HTR-8/SVneo (cell line): ENCODE data around the gene LONP2.

- RRBS: no CpG with 5 or more reads among the region's 1 CpG
These were observed 78.7 kb downstream of the ZNF267 start for GRCh38 chr16:31952370-31952569.

- RRBS: 78% methylated on average over 14 of the region's 52 CpGs
These were observed 247.6 kb downstream of the TP53TG3F start for GRCh38 chr16:33706909-33707570.

GRCh38 chr16:34050119-34050318 is 590.6 kb downstream of the TP53TG3F start:
- RRBS: no CpG with 5 or more reads among the region's 27 CpGs

DNA sequence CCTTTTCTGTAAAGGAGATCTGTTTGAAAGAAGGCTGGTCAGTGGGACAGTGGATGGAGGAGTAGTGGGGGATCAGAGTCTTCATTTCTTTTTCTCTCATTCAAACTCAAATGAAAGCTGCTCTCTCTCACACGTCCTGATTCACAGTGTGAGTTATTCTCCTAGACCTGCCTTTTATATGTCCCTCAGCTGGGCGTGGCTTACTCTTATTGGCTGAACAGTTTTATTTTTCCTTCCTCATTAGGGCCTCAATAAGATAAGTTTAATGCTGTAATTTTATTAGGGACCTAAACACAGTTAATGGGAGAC is 1925.5 kb downstream of the TP53TG3F start:
- RRBS: no CpG with 5 or more reads among the region's 2 CpGs

- RRBS: 91% methylated on average over 3 of the region's 15 CpGs
These were observed 16.0 kb downstream of the MYLK3 start for GRCh38 chr16:46732112-46732597.

- RRBS: no CpG with 5 or more reads among the region's 12 CpGs
These were observed 1.3 kb downstream of the MYLK3 start for GRCh38 chr16:46746654-46747349.

DNA sequence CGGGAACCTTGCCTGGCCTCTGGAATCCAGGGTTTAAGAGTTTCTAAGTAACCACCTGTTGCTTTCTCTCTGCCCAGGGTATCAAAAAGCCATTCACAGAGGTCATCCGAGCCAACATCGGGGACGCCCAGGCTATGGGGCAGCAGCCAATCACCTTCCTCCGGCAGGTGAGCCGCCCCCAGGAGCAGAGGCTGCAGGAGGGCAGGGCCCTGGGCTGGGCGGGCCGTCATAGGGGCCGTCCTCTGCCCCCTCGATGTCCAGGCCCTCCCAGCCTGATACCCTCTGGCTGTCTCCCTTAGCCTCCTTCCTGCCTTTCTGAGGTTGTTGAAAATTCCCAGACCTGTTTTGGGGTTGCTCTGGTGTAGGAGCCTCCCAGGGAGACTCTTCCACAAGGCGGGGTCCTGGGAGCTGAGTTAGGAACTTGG is 13.4 kb downstream of the GPT2 start:
- RRBS: no CpG with 5 or more reads among the region's 11 CpGs

DNA sequence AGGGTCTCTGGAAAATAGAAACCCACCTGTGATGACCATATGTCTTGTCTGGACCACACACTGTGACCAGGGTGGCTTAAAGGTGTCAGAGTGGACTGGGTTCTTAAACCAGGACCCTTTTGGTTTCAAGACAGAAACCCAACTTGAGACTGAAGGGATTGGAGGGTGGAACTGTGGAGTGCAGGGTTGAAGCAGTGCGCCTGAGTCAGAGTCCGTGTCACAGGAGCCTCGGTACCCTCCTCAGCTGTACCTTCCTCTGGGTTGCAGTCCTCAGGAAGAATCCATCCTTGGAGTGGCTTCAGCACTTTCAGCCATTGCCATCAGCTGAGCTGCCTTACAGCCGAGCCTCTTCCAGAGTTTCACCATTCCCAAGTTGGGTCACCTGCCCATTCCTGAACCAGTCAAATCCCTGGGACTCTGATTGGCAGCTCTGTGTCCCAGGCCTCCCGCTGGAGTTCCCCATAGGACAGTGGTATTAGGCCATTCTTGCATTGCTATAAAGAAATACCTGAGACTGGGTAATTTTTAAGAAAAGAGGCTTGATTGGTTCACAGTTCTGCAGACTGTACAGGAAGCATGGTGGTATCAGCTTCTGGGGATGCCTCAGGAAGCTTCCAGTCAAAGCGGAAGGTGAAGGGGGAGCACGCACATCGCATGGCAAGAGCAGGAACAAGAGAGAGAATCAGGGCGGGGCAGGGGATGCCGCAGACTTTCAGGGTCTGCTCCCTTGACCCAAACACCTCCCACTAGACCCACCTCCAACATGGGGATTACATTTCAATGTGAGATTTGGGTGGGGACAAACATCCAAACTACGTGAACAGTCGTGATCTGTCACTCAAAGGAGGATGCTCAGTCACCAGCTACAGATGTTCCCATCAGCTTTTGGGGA is 28.1 kb downstream of the GPT2 start:
- RRBS: no CpG with 5 or more reads among the region's 12 CpGs

DNA sequence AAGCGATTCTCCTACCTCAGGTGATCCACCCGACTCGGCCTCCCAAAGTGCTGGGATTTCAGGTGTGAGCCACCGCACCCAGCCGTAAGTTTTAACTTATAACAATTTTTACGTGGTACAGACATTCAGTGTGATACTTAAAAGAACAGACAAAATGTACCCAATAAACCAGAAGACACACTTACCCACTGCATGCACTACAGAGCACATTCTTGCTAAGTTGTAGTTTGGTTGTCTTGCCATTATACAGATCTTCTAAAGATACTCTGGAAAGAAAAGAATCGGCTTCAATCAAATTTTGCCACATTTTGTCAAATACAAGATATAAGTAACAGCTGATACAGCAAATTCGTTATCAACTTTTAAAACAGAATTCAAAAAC is 5.6 kb downstream of the DNAJA2 start:
- RRBS: no CpG with 5 or more reads among the region's 8 CpGs

DNA sequence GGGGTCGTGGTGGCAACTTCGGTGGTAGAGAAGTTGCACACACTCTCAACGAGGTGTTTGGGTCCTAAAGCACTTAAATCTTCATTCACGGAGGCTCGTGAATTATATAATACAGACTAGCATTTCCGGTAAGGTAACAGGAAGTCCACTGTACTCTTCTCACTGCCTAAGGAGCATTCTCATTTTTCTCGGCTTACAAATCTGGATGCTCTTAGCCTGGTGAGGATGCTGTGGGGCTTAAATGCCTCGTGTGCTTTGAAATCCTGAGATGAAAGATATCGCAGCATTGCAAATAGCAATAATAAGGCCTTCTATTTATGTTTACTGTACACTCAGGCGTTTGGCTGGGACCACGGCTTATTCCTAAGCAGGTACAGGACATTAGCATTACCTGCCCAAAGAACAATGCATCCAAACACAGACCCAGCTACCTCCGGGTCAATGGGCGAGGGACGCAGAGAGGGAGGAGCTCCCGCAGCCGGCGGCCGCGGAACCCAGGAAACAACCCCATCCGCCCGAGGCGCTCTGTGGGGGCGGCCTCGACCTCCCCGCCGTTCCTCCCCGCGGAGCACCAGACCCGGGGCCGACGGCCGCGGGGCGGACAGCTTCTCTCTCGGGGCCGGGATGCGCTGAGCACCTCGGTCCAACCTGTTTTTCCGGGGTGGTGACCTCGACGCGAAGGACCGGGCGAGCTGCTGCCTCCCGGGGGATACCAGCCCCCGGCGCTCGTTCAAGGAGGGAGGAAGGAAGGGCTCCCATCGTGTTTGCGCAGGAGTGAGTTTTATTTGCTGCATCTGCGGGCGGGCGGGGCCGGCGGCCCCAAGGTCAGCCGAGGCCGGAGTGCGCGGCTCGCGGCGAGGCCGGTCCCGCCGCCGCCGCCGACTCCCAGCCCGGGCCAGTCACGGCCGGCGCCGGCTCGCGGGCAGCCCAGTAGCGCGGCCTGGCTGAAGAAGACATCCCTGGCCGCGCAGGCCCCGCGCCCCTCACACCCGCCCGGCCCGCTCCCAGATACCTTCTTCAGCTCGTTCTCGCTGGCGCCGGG is 670 bp downstream of the DNAJA2 start:
- RRBS: 2% methylated on average over 40 of the region's 88 CpGs

DNA sequence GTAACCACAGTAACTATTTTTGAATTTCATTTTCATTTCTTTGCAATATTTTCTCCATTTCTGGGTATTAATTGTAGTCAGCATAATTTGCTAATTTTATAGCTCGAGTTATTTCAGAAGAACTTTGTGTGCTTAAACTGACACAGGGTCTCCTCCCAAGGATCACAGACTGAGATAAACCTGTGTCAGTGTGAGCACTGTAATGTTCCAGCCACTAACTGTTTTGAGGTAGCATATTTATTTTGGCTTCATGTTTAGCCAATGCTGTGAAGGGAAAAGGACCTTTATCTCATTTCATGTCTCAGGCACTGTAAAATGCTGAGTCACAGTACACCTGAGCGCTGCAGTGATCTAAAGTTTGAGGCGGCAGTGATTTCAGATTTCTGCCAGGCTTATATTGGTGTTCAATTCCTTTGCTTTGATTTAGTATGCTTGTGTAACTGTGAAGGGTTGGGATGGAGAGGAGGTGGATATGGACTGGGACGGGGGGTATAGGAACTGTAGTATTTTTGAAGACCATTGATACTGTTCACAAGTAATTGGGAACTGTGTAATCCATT is 3.1 kb upstream of the DNAJA2 start:
- RRBS: no CpG with 5 or more reads among the region's 4 CpGs

GRCh38 chr16:47037430-47038628 is 64.4 kb upstream of the DNAJA2 start:
- RRBS: 3% methylated on average over 23 of the region's 95 CpGs

GRCh38 chr16:47468024-47468570 is 7.0 kb downstream of the PHKB start:
- RRBS: no CpG with 5 or more reads among the region's 5 CpGs

- RRBS: no CpG with 5 or more reads among the region's 7 CpGs
These were observed 38.6 kb downstream of the PHKB start for GRCh38 chr16:47499690-47500101.

DNA sequence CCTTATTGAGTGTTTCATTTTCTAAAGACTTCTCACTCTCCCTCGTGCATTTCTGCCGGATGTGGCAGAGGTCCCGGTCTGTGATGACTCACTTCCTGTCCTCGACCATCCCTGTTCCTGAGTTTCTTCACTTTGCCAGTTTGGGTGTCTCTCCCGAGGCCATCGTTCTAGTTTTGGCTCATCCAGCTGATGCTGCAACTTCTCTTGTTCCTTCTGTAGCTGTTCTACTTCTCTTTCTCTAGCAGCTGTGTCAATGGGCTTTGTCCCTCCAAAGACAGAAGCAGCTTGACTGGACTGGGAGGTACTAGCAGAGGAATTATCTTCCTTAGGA is 104.4 kb downstream of the PHKB start:
- RRBS: no CpG with 5 or more reads among the region's 6 CpGs

GRCh38 chr16:47574700-47575062 is 113.5 kb downstream of the PHKB start:
- RRBS: no CpG with 5 or more reads among the region's 1 CpG

- RRBS: no CpG with 5 or more reads among the region's 7 CpGs
These were observed 318.5 kb downstream of the PHKB start for GRCh38 chr16:47779405-47780159.

GRCh38 chr16:48116570-48116892 is 39.3 kb downstream of the ABCC12 start:
- RRBS: no CpG with 5 or more reads among the region's 3 CpGs

DNA sequence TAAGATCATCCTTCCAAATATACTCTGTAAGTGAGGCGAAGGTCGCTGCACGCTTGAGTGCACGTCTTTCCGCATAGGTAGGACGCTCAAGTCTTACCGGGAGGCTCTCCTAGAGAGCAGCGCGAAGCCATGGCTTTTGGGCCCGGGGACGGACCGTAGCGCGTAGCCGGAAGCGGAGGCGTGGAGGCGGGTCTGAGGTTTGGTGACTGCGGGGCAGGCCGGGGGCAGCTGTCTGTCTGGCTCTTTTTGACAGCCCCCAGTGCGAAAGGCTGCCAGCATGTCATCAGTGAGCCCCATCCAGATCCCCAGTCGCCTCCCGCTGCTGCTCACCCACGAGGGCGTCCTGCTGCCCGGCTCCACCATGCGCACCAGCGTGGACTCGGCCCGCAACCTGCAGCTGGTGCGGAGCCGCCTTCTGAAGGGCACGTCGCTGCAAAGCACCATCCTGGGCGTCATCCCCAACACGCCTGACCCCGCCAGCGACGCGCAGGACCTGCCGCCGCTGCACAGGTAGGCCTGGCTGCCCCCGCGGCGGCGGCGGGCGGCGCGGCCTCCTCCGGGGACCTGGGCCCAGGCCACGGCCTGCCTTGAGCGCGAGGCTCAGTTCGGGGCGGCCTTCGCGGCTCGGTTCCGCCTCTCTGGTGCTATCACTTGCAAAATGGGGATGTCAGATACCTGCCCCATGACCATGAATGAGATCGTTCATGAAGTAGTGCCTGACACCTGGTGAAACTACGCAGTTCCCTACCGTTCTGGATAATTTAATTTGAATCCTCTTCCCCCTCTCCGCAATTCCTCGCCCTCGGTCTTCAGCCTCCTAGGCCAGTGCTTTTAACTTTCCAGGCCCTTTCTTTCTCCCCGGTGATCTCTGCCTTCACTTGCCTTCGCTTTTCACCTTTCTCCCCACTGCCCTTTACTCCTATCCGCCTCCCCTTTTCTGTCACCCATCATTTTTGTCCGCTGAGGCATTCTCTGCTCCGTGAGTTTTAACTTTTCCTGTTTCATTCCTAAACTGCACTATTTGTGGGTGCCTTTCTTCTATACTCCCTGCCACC is at the start of gene LONP2:
TSS of gene LONP2 (plus strand) at position 189 of the 1,055 bp plus-strand sequence.
- RRBS: 2% methylated on average over 14 of the region's 71 CpGs